Mesenchymal stem cell of adipose (primary cell): Measurements from ENCODE around the gene SPTB.

DNA sequence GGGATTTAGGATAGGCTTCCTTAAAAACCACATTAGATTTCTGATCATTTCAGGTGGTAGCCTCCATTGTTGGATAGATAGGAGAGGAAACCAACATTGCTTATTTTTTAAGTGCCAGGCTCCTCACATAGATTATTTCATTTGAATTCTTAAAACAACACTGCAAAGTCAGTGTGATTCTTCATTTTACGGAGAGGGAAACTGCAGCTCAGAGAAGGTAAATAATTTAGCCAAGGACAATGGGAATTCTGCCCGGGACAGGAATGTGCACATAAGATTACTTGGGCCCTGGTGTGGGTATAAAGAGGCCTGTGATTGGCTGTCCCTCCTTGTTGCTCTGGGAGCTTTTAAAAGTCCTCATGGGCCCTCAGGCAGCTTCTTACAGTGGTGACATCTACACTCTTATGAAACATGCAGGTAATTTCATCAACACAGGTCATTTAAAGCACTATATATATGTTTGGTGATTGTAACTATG is 100.4 kb downstream of the ESR2 start:
- CAGE, long polyA plus RNA: no peak

DNA sequence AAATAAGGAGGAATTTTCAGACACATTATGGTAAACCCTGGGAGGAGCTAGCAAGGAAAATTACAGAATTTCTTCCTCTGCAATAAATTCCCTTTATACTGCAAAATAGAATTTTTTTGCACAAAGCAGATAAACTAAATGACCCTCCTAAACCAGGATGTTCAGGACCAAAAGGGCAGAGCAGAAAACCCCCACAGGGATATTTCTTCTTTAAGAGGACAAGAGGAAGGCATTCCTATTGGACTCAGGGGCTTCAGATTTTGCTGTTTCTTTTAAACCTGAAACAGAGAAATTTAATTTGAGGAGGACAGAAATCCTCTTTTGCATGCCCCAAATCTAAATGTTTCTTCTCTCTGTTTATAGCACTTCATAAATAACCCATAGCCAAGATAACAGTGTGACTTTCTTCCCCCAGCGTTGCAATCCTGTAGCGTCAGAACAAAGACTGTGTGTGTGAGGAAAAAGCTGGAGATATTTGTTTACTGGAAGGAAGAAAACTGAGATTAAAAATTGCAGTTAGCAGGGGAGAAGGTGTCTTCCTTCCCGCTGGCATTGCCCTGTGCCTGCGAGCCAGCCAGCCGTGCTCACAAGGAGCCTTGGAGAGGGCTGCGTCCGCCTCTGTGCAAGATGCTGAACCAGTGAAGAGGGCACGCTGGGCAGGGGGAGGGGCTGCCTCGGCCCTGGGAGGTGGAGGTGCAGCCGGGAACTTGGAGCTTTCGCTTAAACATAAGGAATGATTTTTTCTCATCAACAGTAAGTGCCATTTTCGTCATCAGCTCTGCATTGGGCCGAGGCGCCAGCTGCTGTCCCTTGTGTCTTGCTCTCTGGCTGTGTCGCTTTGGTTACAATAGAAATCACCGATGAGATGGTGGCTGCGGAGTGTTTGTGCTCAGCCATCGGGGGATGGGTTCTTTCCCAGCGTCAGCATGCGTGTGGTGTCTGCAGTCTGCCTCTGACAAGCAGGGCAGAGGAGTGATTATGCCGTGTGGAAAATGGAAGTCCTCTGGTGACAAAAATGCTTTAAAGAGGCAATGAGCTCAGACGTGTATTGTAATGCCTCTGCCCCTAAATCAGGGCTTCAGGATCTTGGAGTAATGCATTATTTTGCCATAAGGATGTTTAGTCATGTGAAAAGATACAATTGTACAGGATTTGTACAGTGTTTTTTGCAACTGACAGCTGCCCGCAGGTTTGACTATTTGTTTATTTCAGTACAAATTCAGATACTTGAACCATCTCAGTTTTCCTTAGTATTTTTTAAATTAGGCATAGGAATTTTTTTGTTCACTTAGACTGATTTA is 97.4 kb downstream of the ESR2 start:
- CAGE, long polyA plus RNA: no peak

GRCh38 chr14:64213846-64214421 is 80.2 kb downstream of the ESR2 start:
- CAGE, long polyA plus RNA: no peak

- CAGE, long polyA plus RNA: no peak
Observed at GRCh38 chr14:64228590-64228838, 65.7 kb downstream of the ESR2 start.

DNA sequence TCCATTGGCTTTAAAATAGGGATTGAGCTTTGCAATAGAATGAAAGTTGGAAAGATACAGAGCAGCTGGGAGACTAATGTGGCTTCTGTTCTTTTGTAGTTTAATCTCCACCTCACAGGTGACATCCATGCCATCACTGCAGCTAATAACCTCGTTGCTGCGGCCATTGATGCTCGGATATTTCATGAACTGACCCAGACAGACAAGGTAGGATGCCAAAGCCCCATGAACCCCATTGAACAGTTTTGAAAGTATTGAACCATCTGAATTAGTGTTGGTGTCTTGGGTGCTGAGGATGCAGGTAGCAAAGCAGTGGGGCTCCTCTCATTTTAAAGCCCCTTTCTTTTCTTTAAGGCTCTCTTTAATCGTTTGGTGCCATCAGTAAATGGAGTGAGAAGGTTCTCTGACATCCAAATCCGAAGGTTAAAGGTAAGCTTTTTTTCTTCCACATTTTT is 33.8 kb upstream of the AKAP5 start:
- CAGE, long polyA plus RNA: no peak

- CAGE, long polyA plus RNA: no peak
Observed at GRCh38 chr14:64445108-64445901, 20.0 kb upstream of the AKAP5 start.

DNA sequence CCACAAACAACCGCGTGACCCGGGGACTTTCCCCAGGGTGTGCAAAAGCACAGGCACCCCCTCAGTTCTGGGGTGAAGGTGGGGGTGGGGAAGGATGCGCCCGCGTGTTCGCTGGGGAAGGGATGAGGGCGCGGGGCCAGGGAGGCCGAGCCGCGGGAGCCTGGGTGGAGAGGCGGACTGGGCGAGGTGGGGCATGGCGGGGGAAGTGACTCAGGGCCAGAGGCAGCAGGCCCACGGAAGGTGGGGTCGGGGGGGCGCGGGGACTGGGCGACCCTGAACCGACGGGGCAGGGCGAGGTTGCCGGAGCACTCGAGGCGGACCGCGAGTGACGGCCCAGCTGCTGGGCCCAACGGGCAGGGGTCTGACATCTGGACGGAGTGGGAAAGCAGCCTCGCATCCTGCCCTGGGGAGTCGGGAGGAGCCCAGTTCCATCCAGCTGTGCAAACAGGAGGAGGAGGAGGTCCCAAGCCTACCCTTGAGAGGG is 418 bp upstream of the ZBTB25 start:
- CAGE, long polyA plus RNA: no peak

GRCh38 chr14:64673214-64673642 is 31.0 kb upstream of the PLEKHG3 start:
- CAGE, long polyA plus RNA: no peak

GRCh38 chr14:64681750-64682799 is 22.1 kb upstream of the PLEKHG3 start:
- CAGE, long polyA plus RNA: no peak

- CAGE, long polyA plus RNA: no peak
Observed at GRCh38 chr14:64707552-64708030, 3.4 kb downstream of the PLEKHG3 start.

DNA sequence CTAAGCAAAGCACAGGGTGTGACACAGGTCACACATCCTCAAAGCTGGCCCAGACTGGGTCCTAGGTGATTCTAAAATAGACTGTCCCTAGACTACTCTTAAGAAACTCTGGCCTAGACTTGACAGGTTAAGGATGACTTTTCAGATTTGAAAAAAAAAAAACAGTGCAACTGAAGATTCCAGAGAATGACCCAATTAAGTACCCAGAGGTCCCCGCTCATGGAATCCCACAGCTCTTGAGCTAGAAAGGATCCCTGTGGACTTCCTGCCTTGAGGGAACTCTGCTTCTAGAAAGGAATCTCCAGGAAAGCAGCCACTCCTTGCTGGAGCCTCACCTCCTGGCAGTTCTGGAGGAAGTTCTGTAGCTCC is 81.0 kb downstream of the PLEKHG3 start:
- CAGE, long polyA plus RNA: no peak

GRCh38 chr14:64841829-64842471 is 37.8 kb downstream of the SPTB start:
- CAGE, long polyA plus RNA: no peak

GRCh38 chr14:64879142-64880352 is at the start of gene SPTB:
Gene SPTB, minus strand, starts transcription at chr14:64879907.
- CAGE, long polyA plus RNA: no peak

GRCh38 chr14:64938920-64939632 is 3.5 kb downstream of the GPX2 start:
- CAGE, long polyA plus RNA: no peak

GRCh38 chr14:64970782-64971361 is 1.3 kb downstream of the RAB15 start:
- CAGE, long polyA plus RNA: no peak

- CAGE, long polyA plus RNA: no peak
Observed at GRCh38 chr14:65025692-65026179, 39.0 kb downstream of the FNTB start.

- CAGE, long polyA plus RNA: no peak
Observed at GRCh38 chr14:65170493-65171403, 68.4 kb upstream of the MAX start.

DNA sequence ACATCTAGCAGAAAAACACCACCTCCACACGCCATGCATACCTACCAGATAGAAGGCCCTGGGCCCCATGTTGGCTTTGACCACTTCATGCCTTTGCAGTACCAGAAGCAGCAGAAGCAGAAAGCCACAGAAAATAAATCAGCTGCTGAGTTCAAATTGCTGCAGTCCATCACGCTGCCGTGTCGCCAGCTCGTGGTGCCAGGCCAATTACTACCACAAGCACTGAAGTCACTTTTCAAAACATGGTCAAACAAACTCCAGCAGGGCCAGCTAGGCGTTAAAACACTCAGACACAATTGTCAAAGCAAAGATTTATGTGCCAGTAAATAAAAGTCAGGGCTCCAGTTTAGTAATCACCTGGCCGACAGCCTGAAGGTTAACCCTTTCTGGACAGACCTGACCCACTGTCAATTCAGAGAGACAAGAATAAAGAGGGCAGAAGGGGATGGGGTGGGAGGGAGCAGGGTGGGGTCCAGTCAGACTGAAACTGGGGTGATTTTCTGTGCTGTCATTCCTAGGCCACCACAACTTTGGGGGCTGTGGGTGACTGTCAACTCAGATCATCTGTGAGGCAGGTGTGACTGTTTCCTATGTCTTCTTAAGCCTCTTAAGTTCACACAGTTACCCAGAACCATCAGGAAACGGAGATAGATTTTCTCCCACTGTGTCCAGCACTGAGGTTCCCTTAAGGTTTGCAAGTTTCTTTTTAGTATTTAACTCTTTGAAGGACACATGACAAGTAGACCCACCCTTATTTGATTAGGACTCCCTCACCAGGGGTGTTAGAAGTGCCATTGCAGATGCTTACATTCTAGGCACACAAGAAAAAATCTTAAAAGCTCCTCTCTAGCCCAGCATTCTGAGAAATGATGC is 109.8 kb upstream of the FUT8 start:
- CAGE, long polyA plus RNA: no peak

- CAGE, long polyA plus RNA: no peak
Observed at GRCh38 chr14:65334647-65335399, 77.7 kb upstream of the FUT8 start.

- CAGE, long polyA plus RNA: no peak
Observed at GRCh38 chr14:65413369-65413814, 862 bp downstream of the FUT8 start.